Duodenum (tissue), 1 donor: ENCODE results near the genes TEX55, FSTL1, HGD and RABL3.

- PRO-cap: no peak
Observed at GRCh38 chr3:118933088-118933656, 101.5 kb downstream of the IGSF11 start.

DNA sequence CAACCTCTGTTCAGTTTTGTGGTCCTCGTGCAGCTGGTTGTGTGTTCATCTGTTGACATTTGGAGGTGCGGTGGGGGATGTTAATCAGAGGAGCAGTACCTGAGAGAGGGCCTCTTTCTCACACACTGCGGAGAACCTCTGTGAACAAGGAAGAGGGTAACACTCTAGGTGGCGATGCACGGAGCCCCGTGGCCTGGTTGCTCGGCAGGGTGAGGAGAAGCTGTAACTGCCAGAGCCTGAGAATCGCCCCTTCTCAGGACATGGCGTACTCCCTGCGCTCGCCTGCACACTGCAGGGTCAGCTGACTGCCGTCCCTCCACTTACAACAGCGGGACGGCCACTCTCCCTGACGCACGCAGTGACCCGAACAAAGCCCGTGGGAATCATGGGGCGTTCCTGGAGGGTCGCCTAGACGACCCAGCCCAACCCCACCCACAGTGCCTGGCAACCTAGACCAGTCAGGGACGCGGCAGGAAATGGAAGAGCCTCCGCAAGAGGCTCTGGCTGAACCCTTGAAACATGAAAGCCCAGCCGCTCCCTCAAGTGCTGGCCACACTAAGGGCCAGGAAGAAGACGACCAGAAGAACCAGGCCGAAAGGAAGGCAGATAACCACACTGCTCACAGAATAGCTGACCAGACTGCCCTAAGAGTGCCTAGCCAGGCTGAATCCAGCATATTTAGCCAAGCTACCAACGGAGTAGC lies at the start of gene TEX55:
Gene TEX55 (plus strand): TSS at position 452 of the 703 bp plus-strand sequence.
- PRO-cap: no peak

DNA sequence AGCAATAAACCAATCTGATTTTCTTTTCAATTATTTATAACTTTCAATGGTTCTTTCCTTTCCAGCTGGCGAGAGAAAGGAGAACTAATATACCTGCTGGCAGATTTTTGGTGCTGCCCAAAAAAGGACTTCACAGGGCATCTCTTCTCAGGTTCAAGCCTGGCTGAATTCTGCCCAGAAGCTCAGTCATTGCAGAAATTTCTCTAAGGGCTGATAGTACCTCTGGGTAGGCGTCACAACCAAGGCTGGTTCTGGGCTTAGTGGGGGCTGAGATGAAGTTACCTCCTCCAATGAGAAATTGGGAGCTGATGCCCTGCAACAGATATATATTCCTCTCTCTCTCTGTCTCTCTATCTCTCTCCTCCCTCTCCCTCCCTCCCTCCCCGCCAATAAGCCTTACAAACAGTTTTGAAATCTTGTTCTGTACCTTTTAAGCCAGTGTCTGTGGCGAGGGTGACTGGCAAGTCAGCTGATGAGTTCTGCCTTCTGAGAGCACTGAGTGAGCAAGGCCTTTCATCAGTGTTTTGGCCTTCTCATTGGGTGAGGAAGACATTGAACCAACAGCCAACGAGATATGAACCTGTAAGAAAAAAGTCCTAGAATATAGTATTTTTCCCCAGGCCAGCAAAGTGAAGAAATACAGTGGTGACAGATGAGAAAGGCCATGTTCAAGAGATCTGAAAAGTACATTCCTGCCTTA lies 45.6 kb downstream of the TMEM39A start:
- PRO-cap: no peak

DNA sequence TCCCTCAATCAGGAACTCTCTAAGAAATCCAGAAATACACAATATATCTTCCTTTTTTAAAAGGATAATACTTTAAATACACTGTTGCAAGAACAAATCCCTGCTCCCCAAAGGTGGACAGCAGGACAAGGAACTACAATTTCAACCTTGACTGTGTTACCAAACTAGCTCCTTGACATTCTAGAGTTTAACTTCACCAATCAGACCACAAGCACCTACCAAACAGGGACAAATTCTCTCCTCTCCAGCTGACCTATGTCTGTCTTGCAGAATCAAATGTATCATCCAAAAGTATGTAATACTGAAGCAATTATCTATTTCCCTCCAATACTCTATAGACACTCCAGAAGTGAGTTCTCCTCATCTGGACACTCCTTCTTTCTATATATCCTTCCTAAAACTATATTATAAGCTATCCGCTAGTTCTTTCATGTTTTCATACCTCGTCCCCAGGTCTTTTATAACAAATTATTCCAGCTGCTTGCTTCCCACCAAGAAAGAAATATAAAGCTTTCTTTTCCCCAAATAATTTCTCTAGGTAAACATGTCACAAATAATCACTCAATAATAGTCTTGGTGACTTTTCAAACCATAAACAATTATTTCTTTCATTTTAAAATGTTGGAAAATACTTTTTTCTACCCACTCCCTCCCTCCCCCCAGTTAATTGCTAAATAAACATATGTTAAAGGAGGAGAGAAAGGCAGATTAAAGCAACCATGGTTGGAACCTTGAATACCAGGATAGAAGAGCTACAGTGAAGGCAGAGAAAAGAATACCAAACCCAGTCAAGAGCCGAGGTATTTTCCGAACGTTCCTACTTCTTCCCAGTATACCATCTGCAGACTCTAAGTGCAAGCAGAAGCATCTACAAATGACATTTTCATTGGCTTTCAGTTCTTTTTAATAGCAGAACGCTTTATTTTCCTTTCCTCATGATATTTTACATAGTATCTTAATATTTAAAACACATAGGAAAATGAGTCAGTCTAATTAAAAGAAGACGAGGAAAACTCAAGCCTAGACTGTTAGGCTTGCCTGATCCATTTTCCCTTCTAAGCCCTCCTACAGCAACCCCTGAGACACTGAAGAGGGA lies 3.5 kb downstream of the TMEM39A start:
- PRO-cap: no peak

DNA sequence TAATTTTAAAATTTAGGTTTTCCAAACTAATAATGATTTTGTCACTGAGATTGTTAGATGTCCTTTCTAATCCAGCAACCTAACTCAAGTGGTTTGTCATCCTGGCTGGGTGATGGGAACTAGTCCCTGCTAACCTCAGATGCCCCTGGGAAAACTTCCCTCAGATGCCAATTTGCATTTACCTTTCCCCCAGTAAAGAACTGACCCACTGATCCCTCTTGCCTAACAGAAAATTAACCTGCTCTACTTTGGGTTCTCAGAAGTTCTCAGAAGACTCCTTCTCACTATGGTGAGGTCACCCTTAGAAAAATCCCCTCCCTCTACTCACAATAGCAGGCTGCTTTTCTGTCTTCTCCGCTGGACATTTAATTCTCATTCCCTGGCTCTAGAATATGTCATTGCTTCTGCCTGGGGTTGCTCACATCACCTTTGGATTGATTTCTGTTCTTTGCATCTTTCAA lies 683 bp downstream of the PLA1A start:
- PRO-cap: no peak

GRCh38 chr3:119627316-119627746 lies 29.6 kb downstream of the PLA1A start:
- PRO-cap: no peak

DNA sequence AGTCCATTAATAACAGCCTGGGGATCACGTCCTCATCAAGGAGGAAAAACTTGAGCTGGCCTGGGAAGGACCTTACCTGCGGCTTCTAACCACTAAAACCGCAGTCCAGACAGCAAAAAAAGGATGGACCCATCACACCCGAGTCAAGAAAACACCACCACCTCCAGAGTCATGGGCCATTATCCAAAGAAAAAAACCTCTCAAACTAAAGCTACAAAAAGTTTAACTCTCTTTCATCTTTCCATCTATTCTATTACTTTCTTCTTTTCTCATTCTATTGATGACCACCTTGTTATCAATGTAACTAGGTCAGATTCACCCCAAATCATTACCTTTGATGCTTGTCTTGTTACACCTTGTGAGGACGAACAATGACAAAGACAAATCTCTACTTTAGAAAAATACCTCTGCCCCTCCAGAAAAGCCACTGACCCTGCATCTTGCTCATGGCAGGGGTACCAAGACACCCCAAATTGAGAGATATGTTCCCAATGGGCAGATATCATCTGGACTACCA lies 51.1 kb downstream of the GSK3B start:
- PRO-cap: no peak

DNA sequence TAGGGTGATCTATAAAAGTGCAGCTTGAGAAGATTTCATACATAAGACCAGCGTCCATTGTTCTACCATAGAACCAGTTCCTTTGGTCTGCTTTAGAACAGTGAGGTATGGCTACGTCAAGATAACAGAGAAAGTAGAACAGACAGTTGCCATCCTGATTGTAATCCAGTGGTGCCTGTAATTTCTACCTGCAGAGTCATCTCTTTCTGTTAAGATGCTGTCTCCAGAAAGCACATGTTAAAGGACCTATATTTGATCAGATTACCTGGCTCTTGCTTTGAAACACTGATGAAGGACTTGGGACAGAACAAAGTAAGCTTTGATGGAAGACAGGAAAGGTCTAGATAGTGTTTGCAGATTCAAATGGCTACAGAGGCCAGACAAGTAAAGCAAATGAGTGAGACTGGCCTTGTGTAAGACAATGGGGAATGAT lies 1.6 kb upstream of the GSK3B start:
- PRO-cap: no peak

GRCh38 chr3:120348420-120348994 lies 647 bp downstream of the LRRC58 start:
- PRO-cap: unidirectional peak, plus-strand start at chr3:120348853; unidirectional peak, plus-strand start at chr3:120348889

DNA sequence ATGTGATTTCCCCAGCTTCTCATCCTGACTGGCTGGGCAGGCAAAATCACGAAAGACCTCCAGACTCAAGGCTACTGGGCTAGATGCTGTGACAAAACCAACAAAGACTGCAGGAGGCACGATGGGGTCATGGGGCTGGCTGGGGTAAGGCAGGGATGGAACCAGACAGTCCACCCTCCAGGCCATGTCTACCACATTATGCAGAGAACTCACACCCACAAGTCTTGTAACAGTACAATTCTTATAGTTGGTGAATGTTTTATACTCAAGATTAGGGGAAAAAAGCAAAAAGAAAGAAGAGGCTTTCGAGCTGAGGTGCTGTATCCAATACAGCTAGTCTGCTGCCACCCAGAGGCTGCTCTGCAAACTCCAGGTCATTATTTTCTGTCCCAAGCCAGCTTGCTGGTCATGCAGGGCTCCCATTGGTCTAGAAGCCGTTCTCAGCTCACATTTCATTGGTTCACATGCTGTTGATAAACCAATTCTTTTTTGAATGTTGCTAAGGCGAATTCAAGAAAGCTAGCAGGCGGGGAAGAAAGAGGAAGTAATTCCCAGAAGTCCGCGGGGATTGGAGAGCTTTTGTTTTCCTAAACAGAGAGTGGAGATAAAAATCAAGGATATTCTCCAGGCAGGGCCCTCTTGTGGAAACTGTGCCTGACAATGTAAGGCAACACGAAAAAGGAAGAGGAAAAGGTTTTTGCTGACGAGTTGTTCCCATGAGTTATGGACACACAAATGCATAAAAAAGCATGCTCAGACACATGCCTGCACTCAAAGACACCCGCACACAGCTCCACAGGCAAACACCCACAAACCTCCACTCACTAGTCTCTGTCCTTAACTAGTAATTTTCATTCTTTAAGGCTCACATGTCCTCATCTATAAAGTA lies 33.5 kb downstream of the FSTL1 start:
- PRO-cap: unidirectional peak, plus-strand start at position 554 of the sequence

DNA sequence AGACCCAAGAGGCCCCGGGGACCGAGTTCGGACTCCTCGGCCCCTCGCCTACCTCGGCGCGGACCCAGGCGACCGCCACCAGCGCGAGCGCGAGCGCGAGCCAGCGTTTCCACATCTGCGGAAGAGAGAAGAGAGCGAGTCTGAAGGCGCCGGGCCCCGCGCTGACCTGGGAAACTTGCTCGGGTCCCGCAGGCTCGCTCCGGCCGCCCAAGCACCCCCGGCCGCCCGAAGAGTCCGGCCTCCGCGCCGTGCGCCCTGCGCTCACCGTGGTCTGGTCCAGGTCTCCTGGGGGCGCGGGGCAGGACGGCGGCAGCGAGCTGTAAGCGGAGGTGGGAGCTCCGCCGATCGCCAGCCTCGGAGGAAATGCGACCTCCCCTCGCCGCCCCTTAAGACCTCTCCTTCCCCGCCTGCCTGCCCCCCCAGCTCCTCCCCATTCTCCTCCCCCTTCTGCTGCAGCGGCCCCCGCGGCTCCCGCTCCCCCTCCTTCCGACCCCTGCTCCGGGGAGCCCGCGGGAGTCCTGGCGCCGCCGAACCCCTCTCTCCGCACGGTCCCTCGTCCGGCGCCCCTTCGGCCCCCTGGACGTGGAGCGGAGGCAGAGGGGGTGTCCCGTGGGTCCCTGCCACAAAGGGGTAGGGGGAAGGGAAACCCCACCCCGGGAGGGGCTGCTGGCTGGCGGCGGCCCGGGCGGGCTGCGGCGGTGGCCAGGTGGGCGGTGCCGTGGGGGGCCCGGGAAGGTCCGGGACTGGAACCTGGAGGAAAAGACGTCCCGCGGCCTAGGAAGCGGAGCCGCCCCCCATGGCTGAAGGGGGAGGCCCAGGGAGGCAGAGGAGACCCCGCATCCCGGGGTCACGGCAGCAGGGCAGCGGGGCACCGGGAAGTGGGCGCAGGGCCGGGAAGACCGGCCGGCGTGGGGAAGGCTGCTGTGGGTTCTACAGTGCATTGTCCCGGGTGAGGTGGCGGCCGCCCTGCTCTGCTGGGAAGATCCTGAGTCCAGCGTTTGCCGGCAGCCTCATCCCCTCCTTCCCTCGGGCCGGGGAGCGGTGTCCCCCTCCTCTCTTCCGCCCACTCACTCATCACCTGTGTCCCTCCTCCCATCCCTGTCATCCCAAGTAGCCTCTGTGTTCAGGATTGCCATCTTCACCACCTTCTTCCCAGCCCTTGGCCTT lies at the start of gene FSTL1:
Gene FSTL1 (minus strand): TSS at position 361 of the 1,167 bp plus-strand sequence.
- PRO-cap: bidirectional peak, plus-strand start at position 504 of the sequence, minus-strand start at position 360 of the sequence

DNA sequence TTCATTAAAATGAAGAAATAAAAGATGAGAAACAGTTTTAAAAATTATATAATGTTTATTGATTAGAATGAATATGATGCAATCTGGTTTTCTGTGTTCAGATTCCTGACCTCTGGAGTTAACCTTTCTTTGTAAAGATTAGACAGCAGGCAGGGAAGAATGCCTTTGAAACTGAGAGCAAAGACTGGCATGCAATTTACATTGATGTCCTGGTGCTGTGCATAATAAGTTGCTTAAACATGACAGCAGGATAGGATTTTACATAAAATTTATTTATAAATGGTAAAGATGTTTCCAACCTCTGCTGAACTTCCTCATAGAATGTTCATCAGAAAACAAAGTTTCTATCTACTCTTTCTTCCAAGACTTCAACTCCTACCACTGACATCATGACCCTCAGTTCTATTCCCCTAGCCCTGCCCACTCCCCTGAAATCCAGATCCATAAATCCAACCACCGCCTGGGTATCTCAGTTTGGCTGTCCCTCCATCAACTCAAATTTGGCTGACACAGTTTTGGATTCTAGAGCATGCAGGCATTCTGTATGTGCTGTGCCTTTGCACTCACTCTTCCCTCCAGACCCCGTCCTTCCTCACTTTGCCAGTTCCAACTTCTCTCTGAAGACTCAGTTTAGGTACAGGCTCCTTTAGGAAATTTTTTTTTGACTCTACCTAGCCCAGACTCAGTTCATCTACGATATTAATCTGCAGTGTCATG lies 1.6 kb downstream of the HGD start:
- PRO-cap: no peak

- PRO-cap: bidirectional peak, plus-strand start at chr3:120682357, minus-strand start at chr3:120682202
Observed at GRCh38 chr3:120682037-120682725, at the start of gene HGD. TSS of gene HGD (minus strand) at chr3:120682239.

DNA sequence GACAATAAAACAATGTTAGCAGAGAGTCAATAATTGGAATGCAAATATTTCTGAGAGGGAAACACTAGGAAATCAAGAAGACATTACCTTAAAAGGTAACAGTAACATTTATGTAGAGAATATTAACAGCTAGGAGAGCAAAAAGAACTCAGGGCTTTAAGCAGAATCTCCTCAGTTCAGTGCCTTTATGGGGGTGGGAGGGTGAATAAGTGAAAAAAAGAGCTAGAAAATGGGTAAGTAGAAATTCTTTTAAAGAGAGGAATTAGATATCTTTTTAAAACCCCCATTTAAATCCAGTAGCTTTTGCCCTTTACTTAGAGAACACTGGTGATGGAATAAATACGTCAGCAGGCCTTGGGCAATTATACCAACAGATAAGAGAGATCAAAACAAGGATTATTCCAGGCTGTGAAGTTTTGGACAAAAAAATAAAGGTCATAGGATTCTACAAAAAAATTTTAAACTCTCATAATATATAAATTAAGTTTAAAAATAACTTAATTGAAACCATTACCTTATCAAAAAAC lies 11.7 kb upstream of the HGD start:
- PRO-cap: no peak

- PRO-cap: unidirectional peak, minus-strand start at chr3:120742076; unidirectional peak, minus-strand start at chr3:120742299; bidirectional peak, plus-strand start at chr3:120742744, minus-strand start at chr3:120742498
Observed at GRCh38 chr3:120741940-120742898, at the start of gene RABL3. TSS of gene RABL3 (minus strand) at chr3:120742516.

DNA sequence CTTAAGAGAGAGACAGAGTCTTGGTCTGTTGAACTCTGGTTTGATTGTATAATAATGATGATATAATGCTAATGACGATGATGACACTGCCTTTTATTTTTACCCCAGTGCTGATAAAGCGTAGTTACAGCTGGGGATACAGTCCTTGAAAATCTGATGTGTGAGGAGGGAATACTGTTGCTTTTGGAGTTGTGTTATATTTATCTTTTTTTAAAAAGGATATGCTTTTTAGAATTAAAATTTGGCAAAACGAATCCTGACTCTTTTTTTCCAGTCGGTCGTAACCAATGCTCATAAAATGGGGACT lies 1.1 kb downstream of the STXBP5L start:
- PRO-cap: no peak

- PRO-cap: no peak
Observed at GRCh38 chr3:121698501-121698992, 37.8 kb upstream of the HCLS1 start.

DNA sequence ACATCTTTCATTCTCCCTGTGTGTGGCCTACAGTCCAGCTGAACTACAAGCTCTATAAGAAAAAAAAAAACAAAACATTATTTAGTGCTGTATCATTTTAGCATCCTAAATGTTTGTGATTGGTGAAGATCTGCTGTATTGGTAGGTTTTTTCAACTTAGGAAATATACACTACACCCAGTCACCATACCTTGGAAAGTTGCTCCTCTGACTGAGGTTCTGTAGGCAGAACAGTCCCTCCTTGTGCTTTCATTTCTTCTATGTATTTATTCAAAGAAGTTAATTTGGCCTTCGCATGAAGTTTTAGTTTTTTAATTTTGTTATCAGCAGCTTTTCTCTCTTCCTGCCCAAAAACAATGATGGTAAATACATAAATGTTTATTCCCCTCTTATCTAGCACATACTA lies 20.5 kb downstream of the GOLGB1 start:
- PRO-cap: no peak

DNA sequence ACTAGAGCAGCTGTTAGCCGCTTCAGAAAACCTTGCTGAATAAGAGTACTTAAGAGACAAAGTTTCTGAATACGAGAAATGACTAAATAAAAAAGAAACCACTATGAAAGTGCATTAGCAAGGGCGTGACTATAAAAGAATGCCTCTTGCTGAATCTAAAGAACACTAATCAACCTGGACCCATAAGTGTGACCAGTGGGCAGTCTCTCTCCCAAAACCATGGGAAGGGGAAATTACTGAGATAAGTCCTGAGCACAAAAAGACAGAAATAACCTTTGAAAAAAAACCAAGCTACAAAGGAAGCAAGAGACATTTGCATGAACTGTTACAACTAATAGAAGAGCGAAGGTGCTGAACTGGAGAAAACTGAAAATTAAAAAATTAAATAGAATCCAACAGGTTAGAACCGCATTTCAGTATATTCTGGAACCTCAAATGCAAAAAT lies 41.6 kb downstream of the IQCB1 start:
- PRO-cap: no peak

- PRO-cap: no peak
Observed at GRCh38 chr3:121806536-121807536, 28.0 kb downstream of the IQCB1 start.